Peyer's patch (tissue), 4 donors: ENCODE measurements around a stretch of chr9.

- PRO-cap, result no peak
- RAMPAGE, long total RNA, 4 experiments, result no peak in any of the 4 experiments
These were observed 85.3 kb upstream of the ZNF169 start for GRCh38 chr9:94173576-94174416.

- PRO-cap, result no peak
- RAMPAGE, long total RNA, 4 experiments, result no peak in any of the 4 experiments
These were observed 76.7 kb upstream of the ZNF169 start for GRCh38 chr9:94182233-94182898.

DNA sequence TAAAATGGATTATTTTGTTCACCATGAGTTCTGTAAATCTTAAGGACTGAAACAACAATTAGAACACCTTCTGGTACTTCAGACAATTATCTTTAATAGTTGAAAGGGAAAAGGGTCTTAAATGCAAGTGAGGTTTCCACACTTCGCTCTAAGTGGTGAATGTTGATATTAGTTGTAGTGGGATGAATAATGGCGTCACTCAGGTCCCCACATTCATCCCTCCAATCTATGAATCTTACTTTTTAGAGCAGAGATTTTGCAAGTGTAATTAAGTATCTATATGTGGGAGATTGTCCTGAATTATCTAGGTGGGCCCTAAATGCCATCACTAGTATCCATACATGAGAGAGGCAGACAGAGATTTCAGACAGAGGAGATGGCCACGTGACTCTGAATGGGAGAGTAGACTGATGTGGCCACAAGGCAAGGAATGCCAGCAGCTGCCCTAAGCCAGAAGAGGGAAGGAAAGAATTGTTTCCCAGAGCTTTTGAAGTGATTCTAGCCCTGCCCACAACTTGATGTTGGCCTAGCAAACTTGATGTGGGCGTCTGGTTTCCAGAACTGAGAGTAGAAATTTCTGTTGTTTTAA, 90.3 kb downstream of the MFSD14B start:
- PRO-cap, result no peak
- RAMPAGE, long total RNA, 4 experiments, result no peak in any of the 4 experiments

DNA sequence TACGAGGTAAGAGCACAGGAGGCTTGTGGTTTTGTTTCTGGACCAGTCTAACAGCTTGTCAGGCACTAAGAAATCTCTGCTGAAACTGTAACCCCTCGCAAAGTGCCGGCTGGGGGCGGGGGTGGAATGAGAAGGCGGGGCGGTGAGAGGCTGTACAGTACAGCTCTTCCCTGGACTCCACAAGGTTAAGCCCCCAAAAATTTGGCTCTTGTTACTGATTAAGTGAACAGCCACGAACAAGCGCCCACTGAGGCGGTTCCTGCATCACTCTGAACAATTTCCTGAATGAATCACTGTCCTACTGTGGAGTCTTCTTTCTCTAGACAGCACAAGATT, 6.8 kb downstream of the FBP2 start:
- PRO-cap, result no peak
- RAMPAGE, long total RNA, 4 experiments, result no peak in any of the 4 experiments

- PRO-cap, result no peak
- RAMPAGE, long total RNA, 4 experiments, result no peak in any of the 4 experiments
These were observed 6.6 kb upstream of the FBP2 start for GRCh38 chr9:94600155-94600728.

DNA sequence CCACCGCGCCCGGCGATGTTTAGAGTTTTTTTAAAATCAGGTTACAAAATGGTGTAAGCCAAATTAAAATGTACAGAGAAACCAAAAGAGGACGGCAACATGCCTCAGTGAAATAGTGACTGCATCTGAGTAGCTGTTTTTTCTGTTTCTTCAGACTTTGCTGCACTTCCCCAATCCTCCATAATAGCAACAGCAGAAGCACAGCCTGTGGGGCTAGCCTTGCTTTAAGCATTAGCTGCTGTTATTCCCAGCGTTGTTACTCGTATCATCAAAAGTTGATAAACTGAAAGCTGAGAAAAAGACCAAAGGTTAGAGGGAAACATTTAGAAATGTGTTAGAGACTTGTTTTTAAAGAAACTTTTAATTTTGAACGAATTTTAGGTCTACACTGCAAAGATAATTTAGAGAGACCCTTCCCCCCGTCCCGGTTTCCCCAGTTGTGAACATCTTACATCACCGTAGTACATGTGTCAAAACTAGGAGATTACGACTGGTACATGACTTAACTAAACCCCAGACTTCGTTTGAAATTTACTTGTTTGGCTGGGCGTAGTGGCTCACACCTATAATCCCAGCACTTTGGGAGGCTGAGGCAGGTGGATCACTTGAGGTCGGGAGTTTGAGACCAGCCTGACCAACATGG, 28.3 kb upstream of the FBP1 start:
- PRO-cap, result no peak
- RAMPAGE, long total RNA, 4 experiments, result no peak in any of the 4 experiments

DNA sequence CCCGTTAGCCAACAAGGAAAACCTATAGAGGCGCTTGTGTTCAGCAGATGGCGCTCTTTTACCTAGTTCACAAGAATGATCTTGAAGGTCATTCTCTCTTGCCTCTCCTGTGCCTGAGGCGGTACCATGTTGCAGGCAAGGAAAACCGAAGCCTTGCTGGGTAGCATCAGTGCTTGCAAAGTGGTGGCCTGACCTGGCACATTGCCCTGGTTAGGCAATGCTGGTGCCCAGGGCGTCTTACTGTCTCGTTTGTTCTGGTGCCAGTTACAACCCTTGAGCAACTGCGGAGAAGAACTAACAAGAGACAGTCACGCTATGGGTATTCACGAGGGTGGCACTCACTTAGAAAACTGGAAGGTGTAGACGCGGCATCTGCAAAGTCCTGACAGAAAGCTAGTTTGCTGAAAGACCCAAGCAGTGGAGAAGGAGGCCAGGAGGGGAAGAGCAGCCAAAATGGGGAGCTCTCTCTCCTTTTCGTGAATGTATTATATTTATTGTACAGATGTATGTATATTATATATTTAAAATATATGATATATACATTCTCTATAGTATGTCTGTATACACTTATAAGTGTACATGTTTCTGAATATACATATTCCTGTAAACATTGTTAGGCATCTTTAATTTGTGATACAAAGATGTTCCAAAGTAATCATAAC, 56.8 kb downstream of the AOPEP start:
- PRO-cap, result no peak
- RAMPAGE, long total RNA, 4 experiments, result no peak in any of the 4 experiments

DNA sequence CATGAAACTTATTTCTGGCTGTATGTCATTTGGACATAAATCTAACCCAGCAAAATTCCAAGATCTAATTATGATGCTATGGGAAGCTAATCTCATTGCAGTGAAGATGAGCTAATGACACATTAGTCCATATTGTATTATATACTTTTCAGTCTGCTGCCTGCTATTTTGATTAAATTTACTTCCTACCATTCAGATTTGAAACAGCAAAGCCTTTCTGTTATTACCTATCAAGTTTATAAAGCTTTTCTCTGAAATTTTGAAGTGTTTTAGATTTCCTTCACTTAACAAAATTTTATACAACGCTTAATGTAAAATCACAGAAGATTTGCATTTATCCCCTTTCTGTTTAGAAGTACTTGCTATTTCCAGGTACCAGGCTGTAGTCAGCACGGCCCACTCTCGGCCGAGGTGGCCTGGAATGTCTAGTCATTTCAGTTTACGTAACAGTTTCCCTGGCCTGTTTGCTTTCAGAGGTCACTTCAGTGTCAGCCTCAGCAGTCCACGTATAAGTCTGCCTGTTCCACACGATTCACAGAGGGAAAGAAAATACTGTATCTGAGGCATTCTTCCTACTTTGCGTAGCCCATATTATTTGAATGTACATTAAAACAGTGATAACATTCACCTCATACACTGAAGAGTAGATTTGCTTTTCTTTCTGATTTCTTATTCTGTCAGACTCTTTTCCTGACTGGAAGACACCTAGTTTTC, 140.6 kb downstream of the AOPEP start:
- PRO-cap, result bidirectional peak, plus-strand start at position 485 of the sequence, minus-strand start at position 418 of the sequence
- RAMPAGE, long total RNA, 4 experiments, result no peak in any of the 4 experiments

GRCh38 chr9:94900486-94901190, 174.1 kb downstream of the AOPEP start:
- PRO-cap, result no peak
- RAMPAGE, long total RNA, 4 experiments, result start-site peak on the plus strand in 1 of 4 experiments, at chr9:94900562-94900874 at its widest, 10 reads per replicate

DNA sequence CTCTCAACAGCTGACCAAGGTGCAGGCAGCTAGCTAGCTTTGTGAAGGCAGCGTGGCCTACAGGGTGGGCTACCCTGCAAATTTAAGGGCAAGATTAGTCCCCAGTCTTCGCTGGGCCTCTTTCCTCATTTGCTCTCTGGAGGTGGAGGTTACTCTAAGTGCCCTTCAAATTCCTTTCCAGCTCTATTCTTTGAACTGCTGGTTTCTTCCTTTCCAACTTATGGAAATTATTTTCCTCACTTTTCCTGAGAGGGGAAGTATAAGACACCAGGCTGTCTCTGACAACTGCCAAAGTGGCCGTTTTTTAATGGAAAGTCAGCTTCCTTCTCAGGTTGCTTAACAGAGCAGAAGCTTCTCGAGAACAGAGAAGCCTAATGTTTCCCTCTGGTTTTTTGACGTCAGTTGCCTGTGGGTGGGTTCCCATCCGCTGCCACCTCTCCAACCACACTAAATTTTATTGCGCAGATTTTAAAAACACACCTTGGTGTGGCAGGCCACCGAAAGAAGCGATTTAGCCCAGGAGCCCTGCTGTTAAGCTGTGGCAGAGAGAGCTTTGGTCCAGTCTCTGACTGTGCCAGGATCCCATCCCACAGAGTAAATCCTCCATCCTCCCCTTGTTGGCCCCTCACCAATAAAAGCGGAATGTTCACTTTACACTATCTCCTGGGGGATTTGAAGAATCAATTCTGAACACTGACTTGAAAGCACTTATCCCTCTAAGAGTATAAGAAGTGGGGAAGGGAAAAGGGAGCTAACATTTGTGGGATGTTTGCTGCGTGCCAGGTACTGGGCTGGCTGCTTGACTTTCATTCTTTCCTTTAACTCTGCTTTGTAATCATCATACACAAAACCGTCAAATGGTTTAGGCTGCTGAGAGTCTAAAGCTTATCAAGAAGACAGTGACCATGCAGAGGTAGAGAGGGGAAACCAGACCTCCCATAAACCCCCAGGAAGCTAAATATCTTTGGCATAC, 181.5 kb downstream of the AOPEP start:
- PRO-cap, result no peak
- RAMPAGE, long total RNA, 4 experiments, result no peak in any of the 4 experiments

GRCh38 chr9:94908917-94909430, 182.5 kb downstream of the AOPEP start:
- PRO-cap, result no peak
- RAMPAGE, long total RNA, 4 experiments, result no peak in any of the 4 experiments

- PRO-cap, result no peak
- RAMPAGE, long total RNA, 4 experiments, result no peak in any of the 4 experiments
These were observed 192.8 kb downstream of the AOPEP start for GRCh38 chr9:94919188-94919851.

GRCh38 chr9:94921748-94922098, 195.2 kb downstream of the AOPEP start:
- PRO-cap, result no peak
- RAMPAGE, long total RNA, 4 experiments, result no peak in any of the 4 experiments

DNA sequence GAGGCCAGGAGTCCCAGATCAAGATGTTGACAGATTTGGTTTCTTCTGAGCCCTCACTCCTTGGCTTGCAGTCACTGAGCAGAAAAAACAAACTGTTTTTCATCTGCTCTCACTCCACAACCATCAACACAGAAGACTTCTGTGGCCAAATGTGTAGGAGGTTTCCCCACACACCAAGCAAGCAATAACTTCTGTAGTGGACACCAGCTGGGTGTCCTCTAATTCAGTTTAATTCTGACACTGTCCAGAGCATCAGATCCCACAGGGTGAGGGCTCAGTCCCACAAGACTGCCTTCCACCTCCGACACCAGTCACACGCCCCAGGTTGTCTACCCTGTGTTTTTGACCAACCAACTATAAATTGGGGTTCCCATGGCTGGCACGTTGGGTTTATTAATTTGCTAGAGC, 209.9 kb downstream of the AOPEP start:
- PRO-cap, result no peak
- RAMPAGE, long total RNA, 4 experiments, result no peak in any of the 4 experiments

- PRO-cap, result no peak
- RAMPAGE, long total RNA, 4 experiments, result start-site peak on the plus strand in 1 of 4 experiments, at chr9:94992533-94992590 at its widest, 6 reads per replicate
These were observed 266.1 kb downstream of the AOPEP start for GRCh38 chr9:94992453-94993099.

DNA sequence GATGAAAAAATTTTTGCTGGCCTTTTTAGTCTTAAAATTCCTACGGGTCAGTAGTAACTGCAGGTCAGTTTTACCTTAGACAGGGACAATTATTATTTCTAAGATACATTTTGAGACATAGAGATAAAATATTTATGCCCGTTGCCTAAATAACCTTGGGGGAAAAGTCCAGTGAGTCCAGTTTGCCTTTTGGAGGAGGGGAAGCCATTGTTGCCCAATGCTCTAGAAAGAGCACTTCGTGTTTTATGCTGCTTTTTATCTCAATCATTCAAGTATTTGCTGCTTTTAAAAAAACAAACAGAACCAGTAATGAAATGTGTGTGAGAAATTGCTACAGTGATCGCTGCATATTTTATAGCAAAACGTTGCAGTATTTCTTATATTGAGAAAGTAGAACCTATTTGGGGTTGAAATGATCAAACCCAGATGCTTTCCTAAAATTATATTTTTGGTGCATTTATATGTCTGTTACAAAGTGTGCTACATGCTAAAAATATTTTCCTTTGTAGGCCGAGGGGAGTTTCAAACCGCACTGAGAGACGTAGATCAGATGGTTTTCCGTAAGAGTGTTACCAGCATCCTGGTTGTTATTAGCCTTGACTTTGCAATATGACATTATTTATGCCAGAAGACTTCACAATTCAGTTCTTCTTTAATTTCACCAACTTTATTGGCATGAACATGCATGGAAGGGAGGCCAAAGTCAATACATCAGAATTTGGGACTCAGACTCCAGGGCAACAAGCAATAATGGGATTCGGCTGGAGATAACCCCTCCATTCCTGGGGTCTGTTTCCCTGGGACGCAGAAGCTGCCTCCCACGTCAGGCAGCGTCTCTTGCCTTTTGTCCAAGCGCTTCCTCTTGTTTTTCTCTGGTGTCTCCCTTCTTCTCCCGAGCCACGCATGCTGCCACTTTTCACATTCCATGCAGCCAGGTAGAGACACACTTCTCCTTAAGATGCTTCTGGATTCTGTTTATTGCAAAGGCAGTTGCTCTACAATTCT, 266.9 kb downstream of the AOPEP start:
- PRO-cap, result no peak
- RAMPAGE, long total RNA, 4 experiments, result no peak in any of the 4 experiments

GRCh38 chr9:95045744-95046316, 271.7 kb downstream of the FANCC start:
- PRO-cap, result no peak
- RAMPAGE, long total RNA, 4 experiments, result no peak in any of the 4 experiments

GRCh38 chr9:95049812-95050640, 267.5 kb downstream of the FANCC start:
- PRO-cap, result unidirectional peak, plus-strand start at chr9:95049980; unidirectional peak, minus-strand start at chr9:95050004
- RAMPAGE, long total RNA, 4 experiments, result no peak in any of the 4 experiments

DNA sequence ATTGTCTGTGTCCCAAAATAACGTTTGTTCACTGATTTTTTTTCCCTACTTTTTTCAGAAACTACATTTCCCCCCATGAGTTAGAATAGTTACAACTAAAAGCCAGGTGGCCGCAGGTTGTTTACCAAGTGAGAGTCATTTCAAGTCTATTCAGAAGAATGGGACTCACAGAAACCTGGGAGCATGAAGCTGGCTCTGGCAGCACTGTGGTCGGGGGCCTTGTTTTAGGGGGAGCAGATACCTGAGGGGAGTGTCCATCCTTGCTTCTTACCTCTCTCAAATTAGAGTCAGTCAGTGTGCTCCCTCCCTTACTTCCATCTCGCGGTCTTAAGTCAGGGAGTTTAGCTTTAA, 259.9 kb downstream of the FANCC start:
- PRO-cap, result no peak
- RAMPAGE, long total RNA, 4 experiments, result no peak in any of the 4 experiments

DNA sequence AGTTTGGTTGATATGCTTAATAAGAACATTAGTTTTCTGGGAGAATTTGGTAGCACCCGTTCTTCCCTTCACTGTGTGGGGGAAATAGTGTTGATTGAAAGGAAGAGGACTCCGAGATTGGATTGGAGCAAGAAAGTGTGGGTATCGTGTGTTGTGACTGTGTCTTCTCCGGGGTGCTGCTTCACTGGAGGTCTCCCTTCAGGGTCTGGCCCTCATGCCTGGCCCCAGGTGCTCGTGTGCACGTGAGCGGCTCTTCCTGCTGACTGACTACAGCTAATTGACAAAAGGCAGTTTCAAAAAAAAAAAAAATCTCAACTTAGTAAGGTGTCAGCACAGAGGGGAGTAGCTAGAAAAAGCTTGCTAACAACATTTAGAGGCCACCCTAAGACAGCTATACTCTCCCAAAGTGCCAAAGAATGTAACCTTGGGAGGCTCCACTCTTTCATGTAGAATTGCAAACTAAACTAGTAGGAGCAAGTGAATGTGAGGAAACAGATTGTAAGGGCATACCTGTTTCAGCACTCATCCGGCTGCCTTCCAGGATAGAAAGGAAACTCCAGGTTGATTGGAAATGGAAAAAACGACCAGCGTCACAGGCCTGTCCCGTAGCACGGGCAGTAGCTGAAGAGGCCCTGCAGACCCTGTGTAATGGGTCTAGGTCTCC, 253.8 kb downstream of the FANCC start:
- PRO-cap, result no peak
- RAMPAGE, long total RNA, 4 experiments, result no peak in any of the 4 experiments